ENCODE results near the genes ARHGEF12 and SC5D.

DNA sequence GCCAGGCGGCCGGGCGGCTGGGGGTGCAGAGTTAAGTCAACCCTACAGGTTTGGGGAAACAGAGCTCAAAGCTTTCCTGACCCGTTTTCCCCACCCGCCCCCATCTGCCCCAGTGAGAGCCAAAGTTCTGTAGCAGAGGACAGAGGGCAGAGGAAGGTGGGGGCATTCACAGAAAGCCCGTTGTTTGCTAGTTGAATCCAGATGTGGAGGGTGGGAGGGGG is 13.0 kb upstream of the OAF start:
- PRO-cap: no peak
- RAMPAGE, long total RNA: no peak

DNA sequence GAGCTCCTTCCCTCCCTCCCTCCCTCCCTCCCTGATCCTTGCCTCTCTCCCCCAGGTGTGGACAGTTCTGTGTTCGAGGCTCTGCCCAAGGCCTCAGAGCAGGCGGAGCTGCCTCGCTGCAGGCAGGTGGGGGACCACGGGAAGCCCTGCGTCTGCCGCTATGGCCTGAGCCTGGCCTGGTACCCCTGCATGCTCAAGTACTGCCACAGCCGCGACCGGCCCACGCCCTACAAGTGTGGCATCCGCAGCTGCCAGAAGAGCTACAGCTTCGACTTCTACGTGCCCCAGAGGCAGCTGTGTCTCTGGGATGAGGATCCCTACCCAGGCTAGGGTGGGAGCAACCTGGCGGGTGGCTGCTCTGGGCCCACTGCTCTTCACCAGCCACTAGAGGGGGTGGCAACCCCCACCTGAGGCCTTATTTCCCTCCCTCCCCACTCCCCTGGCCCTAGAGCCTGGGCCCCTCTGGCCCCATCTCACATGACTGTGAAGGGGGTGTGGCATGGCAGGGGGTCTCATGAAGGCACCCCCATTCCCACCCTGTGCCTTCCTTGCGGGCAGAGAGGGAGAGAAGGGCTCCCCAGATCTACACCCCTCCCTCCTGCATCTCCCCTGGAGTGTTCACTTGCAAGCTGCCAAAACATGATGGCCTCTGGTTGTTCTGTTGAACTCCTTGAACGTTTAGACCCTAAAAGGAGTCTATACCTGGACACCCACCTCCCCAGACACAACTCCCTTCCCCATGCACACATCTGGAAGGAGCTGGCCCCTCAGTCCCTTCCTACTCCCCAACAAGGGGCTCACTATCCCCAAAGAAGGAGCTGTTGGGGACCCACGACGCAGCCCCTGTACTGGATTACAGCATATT is 10.9 kb upstream of the POU2F3 start:
- PRO-cap: no peak
- RAMPAGE, long total RNA: no peak

GRCh38 chr11:120230818-120231168 is 9.1 kb upstream of the POU2F3 start:
- PRO-cap: no peak
- RAMPAGE, long total RNA: no peak

GRCh38 chr11:120255306-120256094 is 15.6 kb downstream of the POU2F3 start:
- PRO-cap: no peak
- RAMPAGE, long total RNA: no peak

- PRO-cap: no peak
- RAMPAGE, long total RNA: no peak
These were observed 33.0 kb downstream of the POU2F3 start for GRCh38 chr11:120272968-120273360.

- PRO-cap: no peak
- RAMPAGE, long total RNA: no peak
These were observed 23.1 kb upstream of the TLCD5 start for GRCh38 chr11:120301834-120302663.

DNA sequence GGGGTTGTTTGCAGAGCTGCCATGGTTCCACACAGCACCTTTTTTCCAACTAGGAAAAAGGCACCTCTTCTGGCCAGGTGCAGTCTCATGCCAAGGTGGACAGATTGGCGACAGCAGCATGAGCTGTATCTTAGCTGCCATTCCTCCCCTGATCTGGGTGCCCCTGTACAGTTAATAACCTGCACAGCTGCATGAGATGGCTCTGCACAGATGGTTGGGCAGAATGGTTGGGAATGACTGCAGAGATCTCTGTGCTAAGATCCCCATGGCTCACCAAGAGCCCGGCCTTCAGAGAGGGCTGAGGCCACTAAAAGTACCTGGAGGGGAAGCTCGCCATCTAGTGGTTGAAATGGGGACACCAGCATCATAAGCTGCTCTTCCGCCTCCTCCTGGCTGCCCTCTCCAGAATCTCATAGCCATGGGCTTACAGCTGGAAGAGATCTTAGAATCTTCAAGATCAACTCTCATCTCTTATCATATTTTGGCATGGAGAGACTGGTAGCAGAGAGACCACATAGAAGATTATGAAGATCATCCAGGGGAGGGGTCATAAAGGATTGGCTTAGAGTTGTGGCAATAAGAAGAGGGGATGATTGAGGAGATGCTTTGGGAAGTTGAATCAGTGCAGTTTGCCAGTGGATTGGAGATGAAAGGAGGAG is 22.1 kb upstream of the TLCD5 start:
- PRO-cap: no peak
- RAMPAGE, long total RNA: no peak

GRCh38 chr11:120331604-120332194 is 4.5 kb upstream of the ARHGEF12 start:
- PRO-cap: no peak
- RAMPAGE, long total RNA: no peak

DNA sequence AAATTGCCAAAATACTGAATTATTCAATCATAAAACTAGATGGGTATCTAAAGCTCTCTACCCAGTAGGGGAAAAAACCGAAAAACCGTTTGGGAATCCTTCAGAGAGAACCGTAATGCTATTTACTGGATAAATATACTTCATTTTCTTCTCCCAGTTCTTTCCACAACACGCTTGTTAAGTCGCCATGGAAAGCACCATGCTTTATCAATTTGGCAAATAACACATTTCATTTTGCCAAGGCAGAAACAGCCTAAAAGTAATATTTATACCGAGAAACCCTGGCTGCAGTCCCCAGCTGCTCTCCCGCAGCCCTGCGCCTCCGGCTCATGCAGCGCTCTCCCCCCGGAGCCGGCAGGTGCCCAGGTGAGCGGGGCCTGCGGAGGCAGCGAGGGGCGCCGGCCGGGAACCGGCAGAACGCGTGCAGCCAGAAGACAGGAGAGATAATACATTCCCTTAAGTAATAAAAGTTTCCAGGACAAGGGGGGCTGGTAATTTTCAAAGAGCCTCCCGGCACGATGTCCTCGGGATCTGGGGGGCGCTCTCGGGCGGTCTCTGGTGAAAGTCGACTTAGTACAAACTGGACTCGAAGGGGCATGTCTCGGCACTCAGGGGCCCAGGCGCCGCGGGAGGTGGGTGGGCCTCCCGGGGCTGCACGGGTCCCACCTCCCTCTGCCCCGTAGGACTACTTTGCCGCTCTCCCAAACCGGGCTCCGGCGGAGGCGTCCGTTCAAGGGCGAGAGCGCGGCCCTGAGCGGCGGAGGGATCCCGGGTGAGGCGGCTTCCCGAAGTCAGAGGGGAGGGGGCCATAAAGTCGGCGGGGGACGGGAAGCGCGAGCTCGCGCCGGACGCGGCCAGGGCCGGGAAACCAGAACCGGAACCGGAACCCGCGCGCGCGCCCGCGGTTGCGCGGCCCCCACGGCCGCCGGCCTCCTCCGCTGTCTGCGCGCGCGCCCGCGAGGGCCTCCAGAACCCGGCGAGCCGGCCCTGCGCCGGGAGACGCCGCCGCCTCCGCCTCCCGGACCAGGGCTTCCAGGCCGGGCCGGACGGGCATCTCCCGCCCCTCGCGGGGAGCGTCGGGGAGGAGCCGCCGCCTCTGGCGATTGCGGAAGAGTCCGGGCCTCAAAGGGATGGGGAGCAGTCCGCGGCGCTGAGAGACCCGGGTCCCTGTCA is at the start of gene ARHGEF12:
ARHGEF12 (plus strand) TSS at position 969 of the 1,173 bp plus-strand sequence.
- PRO-cap: no peak
- RAMPAGE, long total RNA: no peak

DNA sequence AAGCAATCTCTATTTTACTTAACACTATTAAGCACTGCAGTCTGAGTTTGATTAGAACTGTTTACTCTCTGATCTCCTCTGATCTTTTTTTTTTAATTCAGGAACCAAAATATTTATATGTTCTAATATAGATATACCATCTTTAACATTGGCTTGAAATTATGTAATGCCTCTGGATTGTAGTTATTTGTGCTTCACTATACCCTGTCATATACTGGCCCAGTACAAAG is 35.9 kb downstream of the ARHGEF12 start:
- PRO-cap: no peak
- RAMPAGE, long total RNA: no peak

DNA sequence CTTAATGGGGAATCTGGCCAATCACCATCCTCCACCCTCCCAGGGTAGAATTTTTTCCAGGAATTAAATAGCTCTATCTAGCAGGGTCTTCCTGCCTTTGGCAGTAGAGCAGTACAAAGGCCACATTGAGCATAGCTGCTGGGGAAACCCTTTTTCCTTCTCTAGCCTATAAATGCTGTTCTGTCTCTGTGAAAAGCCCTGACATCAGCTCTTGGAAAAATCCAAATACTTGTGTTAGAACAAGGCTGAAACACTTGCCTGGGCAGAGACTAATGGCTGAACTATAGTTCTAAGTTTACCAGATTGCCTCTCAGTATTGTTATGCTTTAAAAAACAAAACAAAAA is 55.1 kb downstream of the ARHGEF12 start:
- PRO-cap: no peak
- RAMPAGE, long total RNA: no peak

- PRO-cap: no peak
- RAMPAGE, long total RNA: no peak
These were observed 73.7 kb downstream of the ARHGEF12 start for GRCh38 chr11:120409763-120410540.

- PRO-cap: no peak
- RAMPAGE, long total RNA: no peak
These were observed 65.3 kb upstream of the GRIK4 start for GRCh38 chr11:120446351-120446577.

DNA sequence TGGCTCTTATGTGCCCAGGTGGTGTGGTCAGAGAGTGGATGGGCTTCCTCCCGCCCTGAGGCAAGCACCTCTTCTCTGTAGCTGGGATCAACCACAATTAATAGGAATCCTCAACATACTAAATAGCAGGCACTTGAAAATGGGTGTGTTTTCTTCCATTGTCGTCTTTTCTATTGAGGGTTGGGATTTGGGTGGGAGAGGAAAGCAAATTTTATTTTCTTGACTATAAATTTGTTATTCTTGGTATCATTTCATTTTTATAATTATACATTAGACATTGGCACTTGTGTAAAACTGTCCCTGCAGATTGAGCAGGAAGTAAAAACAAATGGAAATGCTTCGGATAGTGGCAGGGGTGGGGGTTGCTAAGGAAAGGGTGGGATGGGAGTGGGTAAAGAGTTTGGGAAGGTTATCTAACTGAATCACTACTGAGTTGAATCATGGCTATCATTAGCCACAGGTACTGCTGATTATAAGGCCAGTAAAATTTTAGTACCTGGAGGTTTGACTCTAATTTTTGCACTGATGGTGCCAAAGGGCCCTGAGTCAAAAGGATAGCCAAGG is 25.8 kb upstream of the GRIK4 start:
- PRO-cap: no peak
- RAMPAGE, long total RNA: no peak

GRCh38 chr11:121047348-121047807 is 23.5 kb downstream of the TBCEL start:
- PRO-cap: no peak
- RAMPAGE, long total RNA: no peak

GRCh38 chr11:121292204-121293339 is at the start of gene SC5D:
Gene SC5D, plus strand, starts transcription at chr11:121292771.
- PRO-cap: unidirectional peak, plus-strand start at chr11:121292771
- RAMPAGE, long total RNA: start-site peak on the plus strand at chr11:121292730-121292781, 357 and 541 reads in 2 replicates

- PRO-cap: no peak
- RAMPAGE, long total RNA: no peak
These were observed 138.1 kb downstream of the SORL1 start for GRCh38 chr11:121589768-121590988.

DNA sequence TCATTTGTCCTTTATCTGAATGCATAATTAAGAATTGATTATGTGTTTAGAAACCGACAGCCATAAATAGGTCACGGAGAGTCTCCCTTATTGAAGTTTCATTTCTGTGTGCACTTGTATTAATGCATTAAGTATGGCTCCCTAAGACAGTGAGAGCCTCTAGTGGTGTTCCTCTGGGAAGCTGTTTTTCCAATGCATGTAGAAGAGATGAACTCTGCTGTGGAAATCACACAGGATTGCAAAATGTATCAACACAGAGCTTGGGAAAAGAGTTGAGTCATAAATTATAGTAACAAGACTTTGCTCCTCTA is 209.6 kb downstream of the SORL1 start:
- PRO-cap: no peak
- RAMPAGE, long total RNA: no peak

- PRO-cap: no peak
- RAMPAGE, long total RNA: no peak
These were observed 219.3 kb downstream of the SORL1 start for GRCh38 chr11:121671025-121672233.

DNA sequence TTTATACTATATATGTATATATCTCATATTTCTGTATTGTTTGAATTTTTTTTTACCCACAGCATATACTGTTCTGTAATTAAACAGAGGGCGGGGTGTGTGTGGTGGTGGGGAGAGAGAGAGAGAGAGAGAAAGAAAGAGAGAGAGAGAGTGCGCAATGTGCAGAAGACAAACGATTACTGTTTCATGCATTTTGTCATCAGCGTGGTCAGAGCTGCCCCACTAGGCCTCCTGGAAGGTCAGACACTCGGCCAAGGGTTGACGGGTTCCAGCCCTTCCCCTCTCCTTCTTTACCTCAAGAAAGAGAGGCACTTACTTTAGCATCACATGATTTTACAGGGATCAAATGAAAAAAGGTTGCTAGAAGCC is 269.8 kb downstream of the SORL1 start:
- PRO-cap: no peak
- RAMPAGE, long total RNA: no peak